ENCODE results near the genes POP7 and PLOD3.

DNA sequence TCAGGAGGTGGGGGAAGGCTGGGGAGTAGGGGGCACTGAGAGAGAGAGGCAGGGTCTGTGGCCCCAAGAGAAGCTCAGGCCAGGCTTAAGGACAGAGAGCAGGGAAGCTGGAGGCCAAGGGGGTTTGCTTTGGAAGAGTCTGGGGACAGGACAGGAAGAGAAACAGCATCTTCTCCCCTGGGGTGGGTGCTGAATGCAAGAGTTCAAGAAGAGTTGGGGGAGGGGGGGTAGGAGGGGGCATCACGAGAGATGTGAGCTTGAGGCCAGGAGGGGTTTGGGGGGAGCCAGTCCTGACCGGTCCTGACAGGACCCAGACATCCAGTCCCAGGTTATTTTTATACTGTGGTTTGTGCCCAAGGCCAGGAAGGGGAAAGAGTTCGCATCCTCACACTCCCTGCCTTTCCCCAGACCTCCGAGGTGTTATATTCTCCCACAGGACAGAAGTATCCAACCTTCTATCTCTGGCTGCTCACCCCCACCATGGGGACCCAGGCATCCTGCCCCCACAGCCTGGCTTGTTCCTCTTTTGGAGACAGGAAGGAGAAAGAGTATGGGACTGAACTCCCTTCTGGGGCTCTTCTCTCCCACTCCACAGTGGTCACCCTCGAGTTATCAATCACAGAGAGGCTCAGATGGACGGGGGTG lies 2.9 kb downstream of the TSC22D4 start:
- PRO-cap = no peak
CAGE:
- cytosol, long polyA minus RNA = no peak
- cytosol, long polyA plus RNA = no peak
- long polyA plus RNA = no peak
- nucleus, long polyA minus RNA = no peak
- nucleus, long polyA plus RNA = no peak

- PRO-cap = no peak
CAGE:
- cytosol, long polyA minus RNA = no peak
- cytosol, long polyA plus RNA = no peak
- long polyA plus RNA = no peak
- nucleus, long polyA minus RNA = no peak
- nucleus, long polyA plus RNA = no peak
Measured at GRCh38 chr7:100673952-100674127, 300 bp downstream of the GNB2 start.

GRCh38 chr7:100677461-100677680 lies 3.8 kb downstream of the GNB2 start:
- PRO-cap = no peak
CAGE:
- cytosol, long polyA minus RNA = no peak
- cytosol, long polyA plus RNA = no peak
- long polyA plus RNA = no peak
- nucleus, long polyA minus RNA = no peak
- nucleus, long polyA plus RNA = no peak

- PRO-cap = bidirectional peak, plus-strand start at chr7:100706148, minus-strand start at chr7:100705895
CAGE:
- cytosol, long polyA minus RNA = no peak
- cytosol, long polyA plus RNA = start-site peak on the plus strand at chr7:100706067-100706148, 340 and 393 reads in 2 replicates
- long polyA plus RNA = start-site peak on the plus strand at chr7:100706062-100706237, 641 and 468 reads in 2 replicates
- nucleus, long polyA minus RNA = start-site peak on the plus strand at chr7:100706106-100706137, 49 reads
- nucleus, long polyA plus RNA = start-site peak on the plus strand at chr7:100706111-100706155, 27 and 74 reads in 2 replicates
Measured at GRCh38 chr7:100705804-100706535, at the start of gene POP7. Gene POP7, plus strand, starts transcription at chr7:100706121.

GRCh38 chr7:100879697-100880348 lies 4.9 kb downstream of the SRRT start:
- PRO-cap = no peak
CAGE:
- cytosol, long polyA minus RNA = no peak
- cytosol, long polyA plus RNA = no peak
- long polyA plus RNA = no peak
- nucleus, long polyA minus RNA = no peak
- nucleus, long polyA plus RNA = no peak

GRCh38 chr7:100884720-100885073 lies 4.8 kb downstream of the UFSP1 start:
- PRO-cap = no peak
CAGE:
- cytosol, long polyA minus RNA = no peak
- cytosol, long polyA plus RNA = no peak
- long polyA plus RNA = no peak
- nucleus, long polyA minus RNA = no peak
- nucleus, long polyA plus RNA = no peak

DNA sequence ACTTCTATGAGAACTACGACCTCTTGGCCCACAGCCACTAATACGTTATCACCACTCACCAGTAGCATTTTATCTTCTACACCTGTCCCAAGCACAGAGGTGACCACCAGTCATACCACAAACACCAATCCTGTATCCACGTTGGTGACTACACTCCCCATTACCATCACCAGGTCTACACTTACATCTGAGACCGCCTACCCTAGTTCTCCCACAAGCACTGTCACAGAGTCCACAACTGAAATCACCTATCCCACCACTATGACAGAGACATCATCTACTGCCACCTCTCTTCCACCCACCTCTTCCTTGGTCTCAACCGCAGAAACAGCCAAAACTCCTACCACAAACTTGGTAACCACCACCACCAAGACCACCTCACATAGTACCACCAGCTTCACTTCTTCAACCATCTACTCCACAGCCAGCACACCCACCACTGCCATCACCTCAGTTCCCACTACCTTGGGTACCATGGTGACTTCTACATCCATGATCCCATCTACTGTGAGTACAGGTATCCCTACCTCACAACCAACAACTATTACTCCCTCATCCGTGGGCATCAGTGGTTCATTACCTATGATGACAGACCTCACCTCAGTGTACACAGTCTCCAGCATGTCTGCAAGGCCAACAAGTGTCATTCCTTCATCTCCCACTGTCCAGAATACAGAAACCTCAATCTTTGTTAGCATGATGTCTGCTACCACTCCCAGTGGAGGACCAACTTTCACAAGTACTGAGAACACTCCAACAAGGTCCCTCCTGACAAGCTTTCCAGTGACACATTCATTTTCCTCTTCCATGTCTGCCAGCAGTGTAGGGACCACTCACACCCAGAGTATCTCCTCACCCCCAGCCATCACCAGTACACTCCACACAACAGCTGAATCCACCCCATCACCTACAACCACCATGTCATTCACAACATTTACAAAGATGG lies 6.9 kb downstream of the MUC3A start:
- PRO-cap = no peak
CAGE:
- cytosol, long polyA minus RNA = no peak
- cytosol, long polyA plus RNA = no peak
- long polyA plus RNA = no peak
- nucleus, long polyA minus RNA = no peak
- nucleus, long polyA plus RNA = no peak

DNA sequence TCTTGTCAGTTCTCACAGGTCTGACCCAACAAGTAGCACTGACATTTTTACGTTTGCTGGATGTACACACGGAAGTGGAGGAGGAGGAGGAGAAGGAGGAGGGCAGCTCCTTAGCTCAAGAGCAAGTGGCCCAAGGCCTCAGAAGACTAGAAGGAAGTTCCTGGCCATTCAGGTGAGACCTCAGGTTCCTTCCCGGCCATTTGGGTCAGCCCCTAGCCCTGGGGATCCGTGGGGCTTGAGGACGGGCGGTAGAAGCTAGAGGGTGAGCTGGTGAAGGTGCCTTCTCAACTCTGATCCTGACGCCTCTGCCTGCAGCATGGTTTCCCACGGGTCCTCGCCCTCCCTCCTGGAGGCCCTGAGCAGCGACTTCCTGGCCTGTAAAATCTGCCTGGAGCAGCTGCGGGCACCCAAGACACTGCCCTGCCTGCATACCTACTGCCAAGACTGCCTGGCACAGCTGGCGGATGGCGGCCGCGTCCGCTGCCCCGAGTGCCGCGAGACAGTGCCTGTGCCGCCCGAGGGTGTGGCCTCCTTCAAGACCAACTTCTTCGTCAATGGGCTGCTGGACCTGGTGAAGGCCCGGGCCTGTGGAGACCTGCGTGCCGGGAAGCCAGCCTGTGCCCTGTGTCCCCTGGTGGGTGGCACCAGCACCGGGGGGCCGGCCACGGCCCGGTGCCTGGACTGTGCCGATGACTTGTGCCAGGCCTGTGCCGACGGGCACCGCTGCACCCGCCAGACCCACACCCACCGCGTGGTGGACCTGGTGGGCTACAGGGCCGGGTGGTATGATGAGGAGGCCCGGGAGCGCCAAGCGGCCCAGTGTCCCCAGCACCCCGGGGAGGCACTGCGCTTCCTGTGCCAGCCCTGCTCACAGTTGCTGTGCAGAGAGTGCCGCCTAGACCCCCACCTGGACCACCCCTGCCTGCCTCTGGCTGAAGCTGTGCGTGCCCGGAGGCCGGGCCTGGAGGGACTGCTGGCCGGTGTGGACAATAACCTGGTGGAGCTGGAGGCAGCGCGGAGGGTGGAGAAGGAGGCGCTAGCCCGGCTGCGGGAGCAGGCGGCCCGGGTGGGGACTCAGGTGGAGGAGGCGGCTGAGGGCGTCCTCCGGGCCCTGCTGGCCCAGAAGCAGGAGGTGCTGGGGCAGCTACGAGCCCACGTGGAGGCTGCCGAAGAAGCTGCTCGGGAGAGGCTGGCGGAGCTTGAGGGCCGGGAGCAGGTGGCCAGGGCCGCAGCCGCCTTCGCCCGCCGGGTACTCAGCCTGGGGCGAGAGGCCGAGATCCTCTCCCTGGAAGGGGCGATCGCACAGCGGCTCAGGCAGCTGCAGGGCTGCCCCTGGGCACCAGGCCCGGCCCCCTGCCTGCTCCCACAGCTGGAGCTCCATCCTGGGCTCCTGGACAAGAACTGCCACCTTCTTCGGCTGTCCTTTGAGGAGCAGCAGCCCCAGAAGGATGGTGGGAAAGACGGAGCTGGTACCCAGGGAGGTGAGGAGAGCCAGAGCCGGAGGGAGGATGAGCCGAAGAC lies 2.3 kb downstream of the TRIM56 start:
- PRO-cap = no peak
CAGE:
- cytosol, long polyA minus RNA = no peak
- cytosol, long polyA plus RNA = no peak
- long polyA plus RNA = no peak
- nucleus, long polyA minus RNA = no peak
- nucleus, long polyA plus RNA = no peak

GRCh38 chr7:101088796-101089389 lies 3.6 kb downstream of the TRIM56 start:
- PRO-cap = no peak
CAGE:
- cytosol, long polyA minus RNA = no peak
- cytosol, long polyA plus RNA = no peak
- long polyA plus RNA = no peak
- nucleus, long polyA minus RNA = no peak
- nucleus, long polyA plus RNA = no peak

DNA sequence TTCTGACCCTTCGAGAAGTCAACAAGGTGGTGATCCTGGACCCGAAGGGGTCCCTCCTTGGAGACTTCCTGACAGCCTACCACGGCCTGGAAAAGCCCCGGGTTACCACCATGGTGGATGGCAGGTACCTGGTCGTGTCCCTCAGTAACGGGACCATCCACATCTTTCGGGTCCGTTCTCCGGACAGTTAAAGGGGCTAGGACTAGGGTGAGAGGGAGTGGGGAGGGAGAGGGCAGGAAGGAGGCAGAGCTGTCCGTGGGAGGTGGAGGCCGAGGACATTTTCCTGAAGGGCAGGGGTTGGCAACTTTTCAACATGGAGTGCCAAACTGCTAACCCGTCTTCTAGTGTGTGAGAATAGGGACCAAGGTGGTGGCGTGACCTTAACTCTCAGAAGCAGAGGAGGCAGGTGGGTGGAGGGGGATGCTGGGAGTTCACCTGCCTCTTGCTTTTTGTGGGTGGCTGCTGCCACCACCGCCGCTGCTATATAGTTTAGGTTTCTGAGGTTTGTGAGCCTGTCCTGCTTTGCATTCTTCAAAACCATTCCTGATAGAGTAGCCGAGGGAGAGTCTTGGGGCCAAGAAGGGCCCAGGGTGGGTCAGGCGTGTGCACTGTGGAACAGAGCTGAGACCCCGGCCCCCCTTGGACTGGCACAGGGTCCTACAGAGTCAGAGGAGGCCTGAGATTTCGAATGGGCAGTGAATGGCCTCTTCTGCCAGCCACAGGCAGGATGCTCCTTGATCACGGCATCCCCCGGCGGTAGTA lies 4.3 kb downstream of the TRIM56 start:
- PRO-cap = no peak
CAGE:
- cytosol, long polyA minus RNA = no peak
- cytosol, long polyA plus RNA = no peak
- long polyA plus RNA = no peak
- nucleus, long polyA minus RNA = no peak
- nucleus, long polyA plus RNA = no peak

DNA sequence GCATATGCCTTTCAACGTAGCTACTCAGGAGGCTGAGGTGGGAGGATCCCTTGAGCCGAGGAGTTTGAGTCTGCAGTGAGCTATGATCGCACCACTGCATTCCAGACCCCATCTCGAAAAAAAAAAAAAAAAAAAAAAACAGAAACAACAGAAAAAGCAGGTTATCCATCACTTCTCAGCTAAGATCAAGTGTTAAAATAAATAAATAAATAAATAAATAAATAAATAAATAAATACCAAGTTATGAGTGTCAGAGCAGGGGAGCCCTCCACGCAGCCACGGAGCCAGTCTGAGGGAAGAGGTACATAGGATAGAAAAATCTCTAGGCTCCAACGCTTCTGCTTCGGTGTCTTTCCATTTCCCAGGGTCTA lies 5.2 kb downstream of the TRIM56 start:
- PRO-cap = no peak
CAGE:
- cytosol, long polyA minus RNA = no peak
- cytosol, long polyA plus RNA = no peak
- long polyA plus RNA = no peak
- nucleus, long polyA minus RNA = no peak
- nucleus, long polyA plus RNA = no peak

GRCh38 chr7:101090884-101091508 lies 5.7 kb downstream of the TRIM56 start:
- PRO-cap = no peak
CAGE:
- cytosol, long polyA minus RNA = start-site peak on the plus strand at chr7:101090783-101091331, 17 reads
- cytosol, long polyA plus RNA = no peak
- long polyA plus RNA = no peak
- nucleus, long polyA minus RNA = no peak
- nucleus, long polyA plus RNA = no peak

DNA sequence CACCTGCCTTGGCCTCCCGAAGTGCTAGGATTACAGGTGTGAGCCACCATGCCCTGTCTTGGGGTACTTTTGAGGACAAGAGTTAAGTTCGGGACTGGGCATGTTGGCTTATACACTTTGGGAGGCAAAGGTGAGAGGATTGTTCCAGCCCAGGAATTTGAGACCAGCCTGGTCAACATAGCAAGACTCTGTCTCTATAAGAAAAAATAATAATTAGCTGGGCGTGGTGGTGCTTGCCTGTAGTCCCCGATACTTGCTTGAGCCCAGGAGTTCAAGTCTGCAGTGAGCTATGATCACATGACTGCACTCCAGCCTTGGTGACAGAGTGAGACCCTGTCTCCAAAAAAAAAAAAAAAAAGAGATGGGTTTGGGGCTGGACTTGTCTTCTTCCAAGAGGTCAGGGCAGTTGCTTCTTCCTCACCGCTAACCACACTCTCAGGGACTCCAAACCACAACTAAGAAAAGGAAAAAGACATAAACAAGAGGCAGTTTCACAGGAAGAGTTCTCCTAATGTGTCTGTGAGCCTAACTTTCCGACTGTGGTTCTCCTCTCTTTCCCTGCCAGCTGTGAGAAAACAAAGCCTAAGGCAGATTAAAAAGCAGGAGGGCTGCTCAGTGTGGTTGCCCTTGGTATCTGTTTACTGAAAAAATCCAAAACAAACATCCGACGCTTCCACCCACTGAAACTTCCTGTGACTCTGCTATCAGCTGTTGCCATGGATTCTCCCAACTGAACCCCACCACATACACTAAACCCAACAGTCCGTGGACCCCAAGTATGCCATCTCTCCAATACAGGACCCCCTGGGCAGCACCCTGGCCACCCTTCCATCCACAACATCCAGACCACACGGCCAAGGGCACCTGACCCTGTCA lies 2.4 kb upstream of the SERPINE1 start:
- PRO-cap = bidirectional peak, plus-strand start at position 488 of the sequence, minus-strand start at position 437 of the sequence; unidirectional peak, minus-strand start at position 569 of the sequence; unidirectional peak, minus-strand start at position 636 of the sequence
CAGE:
- cytosol, long polyA minus RNA = no peak
- cytosol, long polyA plus RNA = no peak
- long polyA plus RNA = no peak
- nucleus, long polyA minus RNA = start-site peak on the minus strand centred at position 567 of the sequence, 56 bp wide, 24 reads
- nucleus, long polyA plus RNA = no peak

DNA sequence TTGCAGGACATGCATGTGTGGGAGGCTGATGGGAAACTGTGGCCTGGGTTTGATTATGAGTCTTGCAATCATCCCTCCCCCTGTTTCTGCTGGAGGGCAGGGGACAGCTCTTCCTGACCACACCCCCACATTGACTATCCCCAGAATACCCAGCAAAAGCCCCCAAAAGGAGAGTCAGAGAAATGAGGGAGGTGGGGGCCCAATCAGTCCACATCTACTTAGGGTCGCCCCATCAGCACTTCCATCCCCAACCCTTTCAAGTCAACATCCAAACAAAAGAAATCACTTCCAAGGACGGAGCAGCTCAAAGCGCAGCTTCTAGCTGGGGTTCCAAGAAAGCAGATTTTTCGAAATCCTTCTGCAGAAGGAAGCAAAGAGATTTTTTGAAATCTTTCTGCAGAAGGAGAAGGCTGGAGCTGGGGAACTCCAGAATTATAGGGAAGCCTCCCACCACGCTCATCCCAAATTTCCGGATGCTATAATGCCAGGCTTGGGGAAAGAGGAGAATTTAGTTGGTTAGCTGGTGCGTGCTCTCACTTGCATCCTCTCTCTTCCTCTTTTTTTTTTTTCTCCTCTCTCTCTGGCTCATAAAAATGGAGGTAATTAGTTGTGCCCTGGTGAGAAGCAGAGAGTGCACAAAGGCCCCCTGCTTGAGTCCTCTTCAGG lies 7.2 kb downstream of the SERPINE1 start:
- PRO-cap = unidirectional peak, plus-strand start at position 174 of the sequence
CAGE:
- cytosol, long polyA minus RNA = no peak
- cytosol, long polyA plus RNA = no peak
- long polyA plus RNA = no peak
- nucleus, long polyA minus RNA = no peak
- nucleus, long polyA plus RNA = no peak

- PRO-cap = no peak
CAGE:
- cytosol, long polyA minus RNA = no peak
- cytosol, long polyA plus RNA = no peak
- long polyA plus RNA = no peak
- nucleus, long polyA minus RNA = no peak
- nucleus, long polyA plus RNA = no peak
Measured at GRCh38 chr7:101162462-101163541, 2.6 kb downstream of the VGF start.

GRCh38 chr7:101167326-101167888 lies 2.0 kb upstream of the VGF start:
- PRO-cap = no peak
CAGE:
- cytosol, long polyA minus RNA = no peak
- cytosol, long polyA plus RNA = no peak
- long polyA plus RNA = no peak
- nucleus, long polyA minus RNA = no peak
- nucleus, long polyA plus RNA = no peak

GRCh38 chr7:101216692-101217158 lies 656 bp downstream of the PLOD3 start:
- PRO-cap = no peak
CAGE:
- cytosol, long polyA minus RNA = no peak
- cytosol, long polyA plus RNA = no peak
- long polyA plus RNA = no peak
- nucleus, long polyA minus RNA = no peak
- nucleus, long polyA plus RNA = no peak

GRCh38 chr7:101217159-101217859 lies at the start of gene PLOD3:
Gene PLOD3, minus strand, starts transcription at chr7:101217581.
- PRO-cap = bidirectional peak, plus-strand start at chr7:101217243, minus-strand start at chr7:101217266; bidirectional peak, plus-strand start at chr7:101217457, minus-strand start at chr7:101217355; bidirectional peak, plus-strand start at chr7:101217670, minus-strand start at chr7:101217579; bidirectional peak, plus-strand start at chr7:101217791, minus-strand start at chr7:101217764
CAGE:
- cytosol, long polyA minus RNA = start-site peak on the minus strand at chr7:101217415-101217496, 112 reads; start-site peak on the minus strand at chr7:101217588-101217596, 90 reads
- cytosol, long polyA plus RNA = start-site peak on the minus strand at chr7:101217362-101217582, 884 and 686 reads in 2 replicates
- long polyA plus RNA = start-site peak on the minus strand at chr7:101217187-101217599, 1,235 and 937 reads in 2 replicates
- nucleus, long polyA minus RNA = start-site peak on the minus strand at chr7:101217354-101217582, 587 reads
- nucleus, long polyA plus RNA = start-site peak on the minus strand at chr7:101217354-101217581, 243 and 676 reads in 2 replicates

DNA sequence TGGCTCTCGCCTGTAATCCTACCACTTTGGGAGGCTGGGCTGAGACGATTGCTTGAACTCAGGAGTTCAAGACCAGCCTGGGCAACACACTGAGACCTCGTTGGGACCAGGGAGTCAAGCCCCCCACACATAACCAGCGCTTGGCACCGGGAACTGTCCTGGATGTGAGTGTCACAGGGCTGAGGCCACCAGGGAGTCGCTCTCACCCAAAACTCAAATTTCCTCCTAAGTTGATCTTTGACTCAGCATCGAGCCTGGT lies 751 bp upstream of the CLDN15 start:
- PRO-cap = no peak
CAGE:
- cytosol, long polyA minus RNA = no peak
- cytosol, long polyA plus RNA = no peak
- long polyA plus RNA = no peak
- nucleus, long polyA minus RNA = no peak
- nucleus, long polyA plus RNA = no peak

GRCh38 chr7:101238683-101239069 lies 1.1 kb upstream of the CLDN15 start:
- PRO-cap = no peak
CAGE:
- cytosol, long polyA minus RNA = no peak
- cytosol, long polyA plus RNA = no peak
- long polyA plus RNA = no peak
- nucleus, long polyA minus RNA = no peak
- nucleus, long polyA plus RNA = no peak